Vein endothelial cell (primary cell): ENCODE measurements around the gene ARSH.

GRCh38 chrX:2654638-2655989 lies 36.0 kb upstream of the CD99 start:
- CAGE, long polyA plus RNA: no peak

DNA sequence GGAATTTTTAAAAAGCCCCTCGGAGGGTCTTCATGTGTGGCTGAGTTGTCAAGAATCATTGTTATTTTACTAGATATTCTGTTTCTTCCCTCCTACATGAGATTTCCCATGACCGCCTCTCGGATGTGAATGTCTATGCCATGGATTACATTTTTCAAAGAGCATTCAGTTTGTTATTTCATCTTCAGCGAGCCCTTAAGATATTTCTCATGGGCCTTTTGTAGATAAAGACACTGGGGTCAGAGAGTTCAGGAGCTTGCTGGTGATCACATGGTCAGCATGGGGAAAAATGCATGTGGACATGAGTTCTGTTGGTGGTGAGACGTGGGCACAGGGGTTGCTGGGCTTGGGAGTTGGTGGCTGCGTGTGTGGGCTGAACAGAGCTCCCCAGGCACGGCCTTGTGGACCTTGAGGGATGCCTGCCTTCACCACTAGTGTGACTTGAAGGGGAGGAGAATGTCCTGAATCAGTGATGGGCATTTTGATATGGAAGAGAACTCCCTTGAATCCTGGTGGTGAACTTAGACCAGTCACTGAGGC lies 8.7 kb downstream of the CD99 start:
- CAGE, long polyA plus RNA: no peak

GRCh38 chrX:2898642-2899363 lies 30.3 kb downstream of the ARSD start:
- CAGE, long polyA plus RNA: no peak

DNA sequence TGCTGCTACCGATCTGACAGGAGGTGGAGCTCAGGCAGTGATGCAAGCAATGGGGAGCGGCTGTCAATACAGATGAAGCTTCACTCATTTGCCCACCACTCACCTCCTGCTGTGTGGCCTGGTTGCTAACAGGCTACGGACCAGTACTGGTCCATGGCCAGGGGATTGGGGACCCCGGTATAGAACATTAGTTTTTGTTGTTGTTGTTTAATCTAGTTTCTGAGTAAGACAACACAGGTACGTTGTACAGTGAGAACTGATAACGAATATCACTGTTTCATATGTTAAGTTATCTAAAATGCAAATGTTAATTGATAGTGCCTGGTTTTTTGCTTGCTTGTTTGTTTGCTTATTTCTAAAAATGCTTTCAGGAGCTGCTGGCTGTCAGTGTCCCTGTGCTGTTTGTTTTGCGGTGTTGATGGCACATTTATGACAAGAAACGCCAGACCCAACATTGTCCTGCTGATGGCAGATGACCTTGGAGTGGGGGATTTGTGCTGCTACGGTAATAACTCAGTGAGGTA lies at the start of gene ARSH:
Gene ARSH, plus strand, starts transcription at position 363 of the 524 bp plus-strand sequence.
- CAGE, long polyA plus RNA: no peak

GRCh38 chrX:3842789-3843191 lies 129.3 kb upstream of the PRKX start:
- CAGE, long polyA plus RNA: no peak

- CAGE, long polyA plus RNA: no peak
These were observed 2.6 kb downstream of the NLGN4X start for GRCh38 chrX:6225900-6226591.

DNA sequence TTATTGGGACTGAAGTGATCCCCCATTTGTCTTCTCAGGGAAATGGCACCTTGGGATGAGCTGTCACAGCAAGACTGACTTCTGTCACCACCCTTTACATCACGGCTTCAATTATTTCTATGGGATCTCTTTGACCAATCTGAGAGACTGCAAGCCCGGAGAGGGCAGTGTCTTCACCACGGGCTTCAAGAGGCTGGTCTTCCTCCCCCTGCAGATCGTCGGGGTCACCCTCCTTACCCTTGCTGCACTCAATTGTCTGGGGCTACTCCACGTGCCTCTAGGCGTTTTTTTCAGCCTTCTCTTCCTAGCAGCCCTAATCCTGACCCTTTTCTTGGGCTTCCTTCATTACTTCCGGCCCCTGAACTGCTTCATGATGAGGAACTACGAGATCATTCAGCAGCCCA lies 111.4 kb upstream of the PUDP start:
- CAGE, long polyA plus RNA: no peak

GRCh38 chrX:7709921-7710334 lies 133.0 kb upstream of the VCX start:
- CAGE, long polyA plus RNA: no peak

DNA sequence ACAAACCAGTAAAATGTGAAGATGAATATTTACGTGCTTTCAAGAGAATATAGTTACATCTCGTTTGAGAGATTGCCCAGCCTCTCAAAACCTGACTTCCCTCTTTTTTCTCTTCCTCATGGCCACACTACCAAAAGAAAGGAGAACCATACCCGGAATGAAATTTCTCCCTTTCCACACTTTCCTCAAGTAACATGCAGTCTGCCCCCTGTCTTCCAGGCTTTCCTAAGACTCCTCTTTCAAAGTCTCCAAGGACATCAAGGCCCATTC lies 50.6 kb downstream of the ANOS1 start:
- CAGE, long polyA plus RNA: no peak

- CAGE, long polyA plus RNA: no peak
These were observed 122.4 kb upstream of the TBL1X start for GRCh38 chrX:9342352-9342929.

- CAGE, long polyA plus RNA: no peak
These were observed 65.9 kb downstream of the TBL1X start for GRCh38 chrX:9530650-9531340.

DNA sequence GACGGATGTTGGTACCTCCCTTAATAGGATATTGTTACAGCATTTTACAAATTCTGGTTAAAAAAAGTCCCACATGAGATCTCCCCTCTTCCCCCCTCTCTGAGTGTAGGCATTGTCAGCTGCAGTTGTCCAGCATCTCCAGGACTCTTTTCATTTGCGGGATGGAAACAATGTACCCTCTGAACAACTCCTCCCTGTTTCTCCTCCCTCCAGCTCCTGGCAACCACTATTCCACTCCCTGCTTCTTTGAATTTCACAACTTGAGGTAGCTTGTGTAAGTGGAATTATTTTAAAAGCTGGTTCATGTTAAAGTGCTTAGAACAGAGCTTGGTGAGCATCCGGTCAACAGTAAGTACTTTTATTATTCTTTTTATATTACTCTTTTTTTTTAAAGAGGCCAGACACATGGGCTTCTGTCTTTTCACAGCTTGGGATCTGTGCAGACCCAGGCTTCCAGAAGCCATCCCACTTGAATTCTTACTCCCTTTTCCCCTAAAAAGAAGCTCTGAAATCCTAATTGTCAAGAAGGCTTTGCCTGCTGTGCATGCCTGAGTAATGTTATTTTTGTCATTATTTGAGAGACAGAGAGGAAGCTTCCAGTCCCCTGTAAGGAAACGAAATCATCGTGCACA lies 69.9 kb downstream of the TBL1X start:
- CAGE, long polyA plus RNA: no peak

- CAGE, long polyA plus RNA: no peak
These were observed 88.4 kb downstream of the GPR143 start for GRCh38 chrX:9677029-9677775.

- CAGE, long polyA plus RNA: no peak
These were observed 1.2 kb downstream of the SHROOM2 start for GRCh38 chrX:9787376-9787802.

- CAGE, long polyA plus RNA: no peak
These were observed 30.0 kb upstream of the CLDN34 start for GRCh38 chrX:9936987-9937642.

DNA sequence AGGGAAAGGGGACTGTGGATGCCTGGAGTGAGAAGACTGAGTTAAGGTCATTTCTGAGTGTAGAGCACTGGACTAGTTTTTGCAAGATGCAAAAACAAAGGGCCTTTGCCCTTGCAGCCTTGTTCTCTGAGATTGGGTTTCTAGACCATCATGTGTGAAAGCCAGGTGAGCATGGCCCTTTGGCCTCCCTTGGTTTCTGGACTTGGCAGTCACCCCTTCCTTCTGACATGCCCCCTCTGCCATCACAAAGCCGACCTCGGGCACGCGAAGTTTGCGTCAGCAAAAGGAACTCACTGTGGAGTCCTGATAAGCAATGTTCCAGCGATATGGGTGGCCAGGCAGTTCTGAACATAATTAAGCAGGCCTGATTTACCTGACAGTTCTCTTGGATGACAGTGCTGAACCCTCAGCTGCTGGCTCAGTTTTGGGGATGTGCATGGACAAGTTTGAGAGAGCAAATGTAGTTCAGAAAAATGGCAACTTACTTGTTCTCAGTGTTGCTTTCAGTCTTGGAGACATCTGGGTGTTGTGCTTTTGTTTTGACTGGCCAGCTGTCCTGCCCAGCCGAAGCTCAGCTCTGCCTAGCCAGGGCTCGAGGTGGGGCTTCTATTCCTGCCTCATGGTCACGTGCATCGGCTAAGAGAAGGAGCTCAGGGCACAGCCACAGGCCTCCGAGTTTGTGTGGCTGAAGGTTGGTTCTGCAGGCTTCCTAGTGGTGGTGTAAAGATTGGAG lies 78.2 kb downstream of the CLDN34 start:
- CAGE, long polyA plus RNA: no peak

DNA sequence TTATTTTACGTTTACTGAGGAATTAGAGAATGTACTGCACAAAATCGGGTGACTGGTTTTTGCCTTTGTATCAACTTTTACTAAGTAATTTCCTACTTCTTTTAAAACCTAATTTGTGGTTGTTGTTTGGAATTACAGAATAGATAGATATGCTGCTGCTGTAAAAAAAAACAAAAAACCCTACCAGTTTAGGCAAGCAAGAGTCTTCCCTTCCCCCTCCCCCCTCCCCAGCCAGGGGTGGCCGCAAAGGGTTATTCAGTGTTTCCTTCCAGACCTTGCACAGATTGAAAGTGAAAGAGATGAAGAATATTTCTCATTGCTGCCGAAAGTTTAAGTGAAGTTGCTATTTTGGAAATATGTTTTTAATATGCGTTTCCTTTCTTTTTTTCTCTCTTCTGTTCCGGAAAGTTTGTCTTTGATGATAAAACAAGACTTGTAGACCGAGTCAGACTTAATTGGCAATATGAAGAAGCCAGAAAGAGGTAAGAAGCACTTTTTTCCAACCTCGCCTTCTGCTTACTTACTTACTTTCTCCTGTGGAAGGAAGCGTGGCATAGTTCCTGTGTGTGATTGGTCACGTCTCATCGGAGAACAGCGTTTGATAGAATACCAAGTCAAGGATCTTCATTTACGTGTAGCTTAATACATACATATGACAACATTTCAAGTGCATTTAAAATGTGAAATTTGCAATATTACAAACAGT lies 58.5 kb upstream of the CLCN4 start:
- CAGE, long polyA plus RNA: no peak

- CAGE, long polyA plus RNA: no peak
These were observed 46.3 kb upstream of the CLCN4 start for GRCh38 chrX:10110514-10110920.

- CAGE, long polyA plus RNA: no peak
These were observed 43.4 kb downstream of the MID1 start for GRCh38 chrX:10576748-10577599.

- CAGE, long polyA plus RNA: no peak
These were observed 30.7 kb downstream of the MID1 start for GRCh38 chrX:10589559-10590119.